Temporal lobe (tissue), 2 donors: ENCODE data around the genes ATP5IF1 and YTHDF2.

DNA sequence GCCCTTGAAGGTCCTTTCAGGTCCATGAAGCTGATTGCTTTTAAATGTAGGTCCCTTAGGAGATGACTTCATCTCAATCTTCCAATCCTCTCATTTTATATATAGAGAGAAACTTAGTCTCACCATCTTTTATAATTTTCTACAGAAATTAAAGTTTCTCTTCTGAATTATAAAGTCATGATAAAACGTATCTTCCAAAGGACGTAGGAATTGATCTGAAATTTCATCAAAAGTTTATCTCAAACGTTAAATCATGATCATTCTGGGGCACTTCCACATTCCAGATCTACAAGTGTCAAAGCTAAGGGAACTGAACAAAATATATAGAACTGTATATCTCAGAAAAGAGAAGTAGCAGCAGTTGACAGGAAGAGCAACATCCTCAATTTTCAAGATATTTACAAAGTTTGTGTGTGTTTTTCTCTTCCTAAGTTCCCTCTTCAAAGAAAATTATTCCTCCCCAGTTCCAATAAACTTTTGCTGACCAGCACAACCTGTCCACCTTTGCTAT, 38.3 kb upstream of the EYA3 start:
- RAMPAGE, long total RNA: no peak

GRCh38 chr1:28135292-28136148, 41.0 kb downstream of the PTAFR start:
- RAMPAGE, long total RNA: no peak

- RAMPAGE, long total RNA: start-site peak on the plus strand at chr1:28236123-28236177, 1,559 and 995 reads in 2 replicates
Observed at GRCh38 chr1:28236038-28236847, at the start of gene ATP5IF1. ATP5IF1 (plus strand) TSS chr1:28236124.

DNA sequence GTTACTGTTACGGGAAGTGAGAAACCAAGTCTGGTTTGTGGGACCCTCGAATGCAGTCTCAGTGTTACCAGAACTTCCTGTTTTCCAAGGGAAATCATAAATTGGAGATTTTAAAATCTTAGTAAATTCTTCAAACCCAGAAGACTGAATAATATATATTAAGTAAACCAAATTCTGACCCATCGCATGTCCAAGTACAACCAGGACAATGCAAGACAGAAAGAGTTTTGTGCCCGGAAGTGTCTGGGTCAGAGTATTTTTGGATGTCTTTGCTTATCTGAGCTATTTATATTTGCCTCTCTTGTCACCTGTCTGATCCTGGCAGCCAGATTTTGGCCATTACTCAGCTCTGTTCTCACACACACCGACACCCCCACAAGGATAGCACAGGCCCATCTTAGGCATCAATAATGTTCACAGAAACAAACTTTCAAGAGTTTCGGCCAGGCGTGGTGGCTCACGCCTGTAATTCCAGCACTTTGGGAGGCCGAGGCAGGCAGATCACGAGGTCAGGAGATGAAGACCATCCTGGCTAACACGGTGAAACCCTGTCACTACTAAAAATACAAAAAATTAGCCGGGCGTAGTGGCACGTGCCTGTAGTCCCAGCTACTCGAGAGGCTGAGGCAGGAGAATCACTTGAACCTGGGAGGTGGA, 8.9 kb downstream of the ATP5IF1 start:
- RAMPAGE, long total RNA: no peak

GRCh38 chr1:28259067-28259434, 267 bp upstream of the SESN2 start:
- RAMPAGE, long total RNA: no peak

- RAMPAGE, long total RNA: no peak
Observed at GRCh38 chr1:28259739-28260676, 690 bp downstream of the SESN2 start.

DNA sequence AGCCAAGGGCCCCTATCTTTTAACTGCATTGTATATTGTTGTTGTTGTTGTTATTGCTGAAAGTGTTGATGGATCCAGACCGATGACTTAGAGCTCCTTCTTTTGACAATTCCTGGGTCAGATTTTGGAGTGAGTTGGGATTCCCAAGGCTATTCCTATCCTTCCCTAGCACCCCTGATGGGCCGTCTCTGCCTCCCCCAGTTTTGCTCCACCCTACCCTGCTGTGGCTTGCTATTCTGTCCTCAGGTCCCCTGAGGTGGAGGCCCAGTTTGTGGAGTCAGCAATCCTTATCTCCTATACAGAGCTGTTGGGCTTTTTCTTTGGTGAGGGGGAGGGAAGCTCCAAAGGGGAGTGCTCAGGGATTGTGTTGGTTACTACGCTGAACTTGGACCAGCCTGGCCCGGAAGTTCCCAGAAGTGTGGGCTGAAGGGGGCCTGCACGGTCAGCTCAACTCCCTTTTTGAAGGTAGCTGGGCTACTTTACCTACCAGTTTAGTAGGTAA, 7.6 kb downstream of the SESN2 start:
- RAMPAGE, long total RNA: no peak

GRCh38 chr1:28315232-28315672, 13.6 kb upstream of the MED18 start:
- RAMPAGE, long total RNA: no peak

- RAMPAGE, long total RNA: no peak
Observed at GRCh38 chr1:28321897-28322784, 6.7 kb upstream of the MED18 start.

DNA sequence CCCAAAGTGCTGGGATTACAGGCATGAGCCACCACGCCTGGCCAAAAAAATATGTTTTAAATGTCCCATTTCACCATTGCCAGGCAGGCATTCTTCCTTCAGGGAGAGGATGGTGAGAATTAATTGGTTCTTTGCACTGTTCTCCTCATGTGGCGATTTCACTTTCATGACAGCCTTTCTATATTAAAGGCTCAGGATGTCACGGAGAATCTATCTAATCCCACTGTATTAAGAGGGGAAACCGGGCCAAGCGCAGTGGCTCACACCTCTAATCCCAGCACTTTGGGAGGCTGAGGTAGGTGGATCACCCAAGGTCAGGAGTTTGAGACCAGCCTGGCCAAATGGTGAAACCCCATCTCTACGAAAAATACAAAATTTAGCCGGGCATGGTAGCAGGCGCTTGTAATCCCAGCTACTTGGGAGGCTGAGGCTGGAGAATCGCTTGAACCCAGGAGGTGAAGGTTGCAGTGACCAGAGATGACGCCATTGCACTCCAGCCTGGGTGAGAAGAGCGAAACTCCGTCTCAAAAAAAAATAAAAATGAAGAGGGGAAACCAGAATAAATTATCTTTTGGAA, 6.5 kb downstream of the MED18 start:
- RAMPAGE, long total RNA: no peak

DNA sequence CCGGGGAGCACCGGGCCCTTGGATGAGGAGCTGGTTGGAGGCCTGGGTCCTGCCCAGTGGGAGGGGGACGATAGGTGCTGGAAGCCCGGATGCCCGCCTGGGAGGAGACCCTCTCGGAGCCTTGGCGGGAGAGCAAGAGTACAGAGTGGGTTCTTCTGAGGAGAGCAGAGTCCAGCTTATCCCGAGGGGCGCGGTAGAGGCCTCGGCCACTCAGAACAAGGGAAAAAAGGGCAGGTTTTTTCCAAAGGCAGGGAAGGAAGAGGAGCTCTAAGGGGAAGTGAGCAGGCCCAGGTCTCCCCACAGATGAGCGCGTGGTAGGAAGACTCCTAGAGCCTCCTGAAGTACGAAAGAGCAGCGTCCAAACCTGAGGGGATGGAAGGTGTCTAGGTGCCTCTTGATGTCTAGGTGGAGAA, 731 bp downstream of the GMEB1 start:
- RAMPAGE, long total RNA: no peak

DNA sequence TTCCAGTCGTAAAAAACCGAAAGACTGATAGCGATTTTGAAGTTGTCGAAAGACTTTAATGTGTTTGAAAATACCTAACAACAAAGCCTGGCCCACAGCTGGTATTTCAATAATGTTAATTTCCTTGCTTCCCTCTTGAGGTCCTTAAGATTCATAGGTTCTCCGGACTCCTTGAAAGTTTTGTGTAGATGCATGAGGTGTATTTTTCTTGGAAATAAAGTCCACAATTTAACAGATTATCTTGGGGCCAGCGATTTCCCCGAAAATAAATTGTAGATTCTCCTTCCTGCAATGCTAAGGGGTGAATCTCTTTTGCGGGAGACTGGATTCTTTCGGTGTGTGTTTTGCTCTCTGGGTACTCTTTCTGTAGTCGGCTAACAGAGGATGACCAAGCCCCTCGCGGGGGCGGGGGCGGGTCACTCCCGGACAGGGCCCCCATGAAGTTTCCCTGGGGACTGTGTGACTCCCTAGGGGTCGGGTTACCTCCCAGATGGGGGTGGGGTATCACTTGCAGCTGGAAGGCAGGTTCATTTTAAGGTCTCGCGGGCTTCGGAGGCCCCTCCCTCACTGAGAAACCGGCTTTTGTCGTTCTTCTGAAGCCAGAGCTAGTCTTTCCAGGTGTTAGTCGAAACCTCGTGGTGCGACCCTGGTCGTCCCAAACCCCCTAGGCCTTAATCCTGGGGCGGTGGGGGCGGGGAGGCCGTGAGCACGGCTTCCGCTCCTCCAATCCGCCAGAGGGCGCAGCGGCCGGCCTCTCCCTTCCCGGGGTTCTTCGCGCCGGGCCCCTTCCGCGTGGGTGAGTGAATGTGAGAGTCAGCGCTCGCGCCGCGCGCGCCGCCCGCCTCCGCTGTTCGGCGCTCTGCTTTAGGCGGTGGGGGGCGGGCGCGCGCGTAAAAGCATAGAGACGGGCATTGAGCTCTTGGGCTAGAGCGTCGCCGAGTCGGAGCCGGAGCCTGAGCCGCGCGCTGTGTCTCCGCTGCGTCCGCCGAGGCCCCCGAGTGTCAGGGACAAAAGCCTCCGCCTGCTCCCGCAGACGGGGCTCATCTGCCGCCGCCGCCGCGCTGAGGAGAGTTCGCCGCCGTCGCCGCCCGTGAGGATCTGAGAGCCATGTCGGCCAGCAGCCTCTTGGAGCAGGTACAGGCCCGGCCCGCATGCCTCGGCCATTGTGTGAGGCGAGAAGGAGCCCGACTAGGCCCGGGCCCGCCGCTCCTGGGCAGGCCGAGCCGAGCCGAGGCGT, at the start of gene YTHDF2:
YTHDF2 (plus strand) TSS at position 927 of the 1,237 bp plus-strand sequence.
- RAMPAGE, long total RNA: start-site peak on the plus strand centred at position 954 of the sequence, 55 bp wide, 410 and 352 reads in 2 replicates

DNA sequence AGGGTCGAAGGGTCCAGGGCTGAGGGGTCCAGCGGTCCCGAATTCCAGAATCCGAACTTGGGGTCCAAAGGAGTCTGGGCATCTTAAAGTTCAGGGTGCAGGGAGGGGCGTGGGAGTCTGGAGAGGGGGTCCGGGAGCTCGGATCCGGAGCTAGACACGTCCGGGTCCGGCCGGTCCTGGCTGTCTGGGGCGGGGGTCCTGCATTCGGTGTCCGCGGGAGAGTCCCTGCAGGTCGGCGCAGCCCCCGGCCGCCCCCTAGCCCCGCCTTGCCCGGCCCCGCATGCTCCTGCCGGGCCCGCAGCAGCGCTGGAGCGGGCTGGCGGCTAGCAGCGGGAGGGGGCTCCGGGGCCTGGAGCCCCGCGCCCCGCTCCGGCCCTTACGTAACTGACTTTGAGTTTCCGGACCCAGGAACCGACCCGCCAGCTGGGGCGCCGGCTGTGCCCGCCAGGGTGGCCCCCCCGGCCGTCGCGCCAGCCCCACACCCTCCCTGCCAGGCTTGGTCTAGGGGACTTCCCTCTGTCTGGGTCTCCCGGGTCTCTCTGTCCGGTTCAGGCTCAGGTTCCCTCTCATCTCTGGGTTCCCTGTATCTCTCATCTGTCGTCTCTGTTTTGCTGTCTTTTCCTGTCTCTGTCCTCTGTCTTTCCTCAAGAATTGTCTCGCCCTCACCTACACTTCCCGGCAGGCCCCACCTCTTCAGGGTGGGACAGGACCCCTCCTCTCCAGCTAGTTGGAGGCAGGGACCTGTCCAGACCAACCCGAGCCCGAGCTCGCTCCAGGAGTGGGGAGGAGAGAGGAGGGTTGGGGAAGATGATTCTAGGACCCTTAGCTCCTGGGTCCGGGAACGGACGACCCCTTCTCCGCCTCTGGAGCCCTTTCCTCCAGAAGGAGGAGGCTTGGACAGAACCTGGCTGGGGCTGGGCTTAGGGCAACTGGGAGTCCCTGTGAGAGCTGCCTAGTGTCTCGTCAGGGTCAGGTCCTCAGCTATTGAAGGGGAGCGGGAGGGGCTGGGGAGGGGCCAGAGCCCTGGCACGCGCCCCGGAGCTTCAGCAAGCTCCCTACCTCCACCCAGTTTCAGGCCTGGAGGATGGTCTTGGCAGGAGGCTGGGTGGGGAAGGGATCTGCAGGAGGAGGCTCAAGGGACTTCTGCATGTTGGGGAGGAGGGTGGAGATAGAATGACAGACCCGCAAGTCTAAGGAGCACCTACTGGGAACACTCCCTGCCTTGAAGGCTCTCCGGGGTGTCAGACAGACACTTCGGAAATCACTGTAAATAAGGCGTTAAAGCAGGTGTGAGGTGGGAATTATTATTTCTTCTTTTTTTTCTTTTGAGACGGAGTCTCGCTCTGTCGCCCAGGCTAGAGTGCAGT, 26.6 kb upstream of the EPB41 start:
- RAMPAGE, long total RNA: no peak

GRCh38 chr1:28893490-28894127, 20.8 kb upstream of the EPB41 start:
- RAMPAGE, long total RNA: no peak

DNA sequence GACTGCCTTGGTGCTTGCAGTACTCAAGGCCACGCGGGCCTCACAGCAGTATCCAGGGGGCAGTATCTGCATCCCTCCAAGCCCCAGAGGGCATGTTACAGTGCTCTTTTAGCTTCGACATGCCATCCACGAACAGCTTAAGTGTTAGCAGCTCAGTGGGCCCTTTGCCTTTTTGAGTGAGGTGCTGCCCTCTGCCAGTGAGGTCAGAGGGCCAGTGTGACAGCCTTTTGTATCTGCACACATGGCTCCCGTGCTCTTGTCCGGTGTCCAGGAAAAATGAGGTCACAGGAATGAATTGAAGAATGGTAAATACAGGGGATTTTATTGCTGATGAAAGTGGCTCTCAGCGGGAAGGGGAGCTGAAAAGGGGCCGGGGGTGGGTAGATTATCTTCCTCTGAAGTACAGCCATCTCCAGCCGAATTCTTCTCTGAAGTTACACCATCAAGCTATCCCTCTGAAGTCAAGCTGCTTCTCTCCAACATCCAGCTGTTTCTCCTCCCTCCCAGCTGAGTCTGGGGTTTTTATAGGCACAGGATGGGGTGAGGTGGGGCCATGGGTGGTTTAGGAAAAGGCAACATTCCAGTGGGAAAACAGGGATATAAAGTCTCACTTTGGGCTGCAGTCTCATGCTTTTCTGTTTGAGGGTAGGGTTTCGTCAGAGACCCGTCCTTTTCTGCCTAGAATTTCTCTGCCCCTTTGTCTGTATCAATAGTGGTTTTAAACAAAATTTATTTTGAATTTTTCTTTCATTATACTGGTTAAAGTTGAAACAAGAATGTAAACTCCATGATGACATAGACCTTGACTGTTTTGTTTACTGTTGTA, 69.5 kb downstream of the EPB41 start:
- RAMPAGE, long total RNA: no peak

DNA sequence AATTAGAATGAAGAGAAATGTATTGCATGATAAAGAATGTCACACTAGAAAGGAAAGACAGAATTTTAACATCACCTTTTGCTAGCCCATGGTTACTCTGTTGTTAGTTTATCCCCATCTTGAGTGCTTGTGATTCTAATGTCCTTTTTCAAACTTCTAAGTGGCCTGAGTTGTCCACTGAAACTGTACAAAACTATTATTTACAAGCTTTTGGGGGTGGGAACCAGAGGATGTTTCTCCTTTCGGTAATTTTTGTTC, 40.6 kb downstream of the TMEM200B start:
- RAMPAGE, long total RNA: no peak

GRCh38 chr1:29150515-29151313, 27.0 kb upstream of the TMEM200B start:
- RAMPAGE, long total RNA: no peak

- RAMPAGE, long total RNA: no peak
Observed at GRCh38 chr1:29259707-29261103, 23.9 kb downstream of the PTPRU start.

DNA sequence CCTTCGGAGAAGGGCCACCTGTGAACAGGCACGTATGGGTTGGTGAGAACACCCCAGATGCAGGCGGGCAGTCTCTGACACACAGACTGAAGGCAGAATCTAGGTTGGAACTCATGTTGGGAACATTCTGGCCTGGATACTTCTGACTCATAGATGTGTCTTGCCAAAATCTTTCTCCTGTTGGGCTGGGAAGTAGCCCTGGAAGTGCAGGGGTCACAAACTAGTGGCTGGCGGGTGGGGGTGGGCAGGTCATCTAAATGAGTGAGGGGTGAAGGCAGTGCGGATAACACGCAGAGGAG, 180.8 kb downstream of the PTPRU start:
- RAMPAGE, long total RNA: no peak

DNA sequence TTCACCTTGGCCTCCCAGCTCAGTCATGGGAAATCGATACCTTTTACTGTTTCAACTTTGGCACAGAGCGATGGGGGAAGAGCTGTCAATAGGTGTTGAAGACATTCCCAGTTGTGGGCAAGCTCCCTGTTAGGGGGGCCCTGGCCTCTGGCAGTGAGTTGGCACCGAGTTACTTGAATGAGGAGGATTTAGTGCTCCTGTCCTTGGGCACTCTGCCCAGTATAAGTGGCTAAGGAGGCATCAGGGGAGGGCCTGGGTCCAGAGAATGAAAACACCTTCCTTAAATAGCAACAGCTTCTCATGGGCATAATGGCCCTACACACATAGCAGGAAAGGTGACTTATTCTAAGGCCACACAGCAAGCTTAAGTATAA, 664.4 kb downstream of the PTPRU start:
- RAMPAGE, long total RNA: no peak